ENCODE data around the genes HOXB1 and HOXB9.

GRCh38 chr17:48162816-48163671 lies 55.5 kb downstream of the SNX11 start:
- CAGE, long polyA plus RNA, result no peak
- RRBS, result no CpG with 5 or more reads among the region's 6 CpGs

GRCh38 chr17:48254815-48255362 lies 147.3 kb downstream of the SNX11 start:
- CAGE, long polyA plus RNA, result no peak
- RRBS, result no CpG with 5 or more reads among the region's 1 CpG

GRCh38 chr17:48441204-48441890 lies 11.3 kb upstream of the SKAP1 start:
- CAGE, long polyA plus RNA, result no peak
- RRBS, result no CpG with 5 or more reads among the region's 1 CpG

- CAGE, long polyA plus RNA, result no peak
- RRBS, result no CpG with 5 or more reads among the region's 26 CpGs
Measured at GRCh38 chr17:48530714-48531313, at the start of gene HOXB1. Gene HOXB1, minus strand, starts transcription at chr17:48531011.

DNA sequence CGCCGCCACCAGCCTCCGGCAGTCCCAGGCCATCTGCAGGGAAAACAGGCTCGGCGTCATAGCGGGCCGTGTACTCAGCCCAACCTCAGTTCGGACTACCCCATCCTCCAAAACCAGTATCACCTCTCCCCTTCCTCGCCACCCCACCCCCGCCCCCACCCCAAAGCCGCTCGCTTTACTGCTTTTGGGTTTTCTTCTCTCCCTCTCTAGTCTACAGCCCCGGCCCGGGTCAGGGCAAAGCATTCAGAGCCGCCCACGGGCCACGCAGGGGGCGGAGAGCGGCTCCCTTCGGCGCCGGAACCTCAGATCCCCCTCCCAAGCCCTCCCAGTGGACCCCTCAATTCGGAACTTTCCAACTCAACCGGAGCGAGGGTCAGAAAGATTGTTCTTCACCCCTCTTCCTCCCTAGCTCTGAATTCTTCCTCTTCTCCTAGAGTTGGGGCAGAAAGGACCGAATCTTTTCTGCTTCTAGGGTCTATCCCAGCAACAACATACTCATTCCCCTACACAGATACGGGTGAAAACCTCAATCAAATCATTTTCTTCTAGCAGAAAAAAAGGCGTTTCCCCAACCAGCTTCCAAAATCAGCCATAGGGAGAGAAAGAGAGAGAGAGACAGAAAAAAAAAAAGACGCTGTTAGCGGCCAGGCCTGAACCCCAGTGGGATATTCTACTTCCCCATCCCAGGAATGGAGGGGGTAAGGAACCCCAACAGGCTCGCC lies 1.0 kb downstream of the HOXB2 start:
- CAGE, long polyA plus RNA, result start-site peak on the minus strand centred at position 161 of the sequence, 131 bp wide, 177 and 124 reads in 2 replicates
- RRBS, result 2% methylated on average over 14 of the region's 31 CpGs

- CAGE, long polyA plus RNA, result start-site peak on the minus strand at chr17:48544423-48544742, 309 and 281 reads in 2 replicates
- RRBS, result 2% methylated on average over 12 of the region's 34 CpGs
Measured at GRCh38 chr17:48544437-48544971, 405 bp downstream of the HOXB2 start.

DNA sequence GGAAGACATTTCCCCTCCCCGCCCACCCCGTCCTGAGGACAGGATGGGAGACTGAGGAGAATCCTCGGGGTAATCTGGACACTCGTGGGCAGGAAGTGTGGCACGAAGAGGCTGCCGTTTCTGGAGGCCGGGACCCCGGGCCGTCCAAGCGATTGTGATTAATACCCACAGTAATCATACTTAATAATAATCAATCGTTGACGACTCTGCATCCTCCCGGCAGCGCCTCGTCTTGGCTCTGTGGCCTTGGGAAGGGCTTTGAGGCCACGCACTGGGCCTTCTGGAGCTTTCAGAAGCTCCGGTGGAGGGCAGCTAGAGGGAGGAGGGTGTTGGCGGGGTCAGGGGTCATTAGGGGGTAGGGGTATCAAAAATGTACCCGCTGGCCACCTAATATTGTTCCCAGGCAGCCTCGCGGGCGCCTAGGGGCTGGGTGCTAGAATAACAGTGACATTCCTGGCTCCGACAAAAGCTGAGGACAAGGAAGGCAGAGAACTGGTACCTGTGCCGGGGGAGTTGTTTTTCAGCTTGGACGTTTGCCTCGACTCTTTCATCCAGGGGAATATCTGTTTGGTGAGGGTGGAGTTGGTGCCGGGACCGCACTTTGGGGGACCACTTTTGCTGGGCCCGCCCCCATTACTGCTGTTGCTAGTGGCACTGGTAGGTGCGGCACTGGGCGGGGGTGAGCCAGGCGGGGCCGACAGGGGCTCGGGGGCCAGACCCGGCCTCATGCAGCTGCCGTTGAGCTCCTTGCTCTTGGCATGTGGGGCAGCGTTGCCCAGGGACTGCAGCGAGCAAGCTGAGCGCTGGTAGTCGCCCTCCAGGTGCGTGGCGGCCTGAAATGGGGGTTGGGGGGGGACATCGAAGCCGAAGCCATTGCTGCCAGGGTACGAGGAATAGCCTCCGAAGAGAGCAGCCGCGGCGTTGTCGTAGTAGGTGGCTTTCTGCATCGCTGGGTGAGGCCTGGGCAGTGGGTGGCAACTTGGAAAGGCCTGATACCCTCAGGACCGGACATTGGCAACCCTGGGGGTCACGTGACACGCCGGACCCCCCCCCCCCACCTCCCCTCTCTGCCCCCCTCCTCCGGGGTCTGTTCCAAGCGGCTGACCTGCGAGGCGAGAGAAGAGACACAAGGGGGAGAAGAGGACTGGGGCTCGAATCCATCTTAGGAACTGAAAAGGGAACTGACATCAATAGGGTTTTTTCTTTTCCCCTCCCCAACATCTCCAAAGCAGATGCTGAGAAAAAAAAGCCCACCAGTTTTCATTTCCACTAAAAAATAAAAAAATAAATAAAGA lies 7.1 kb upstream of the HOXB2 start:
- CAGE, long polyA plus RNA, result no peak
- RRBS, result 5% methylated on average over 12 of the region's 60 CpGs

- CAGE, long polyA plus RNA, result no peak
- RRBS, result no CpG with 5 or more reads among the region's 13 CpGs
Measured at GRCh38 chr17:48558900-48559622, 14.2 kb upstream of the HOXB2 start.

DNA sequence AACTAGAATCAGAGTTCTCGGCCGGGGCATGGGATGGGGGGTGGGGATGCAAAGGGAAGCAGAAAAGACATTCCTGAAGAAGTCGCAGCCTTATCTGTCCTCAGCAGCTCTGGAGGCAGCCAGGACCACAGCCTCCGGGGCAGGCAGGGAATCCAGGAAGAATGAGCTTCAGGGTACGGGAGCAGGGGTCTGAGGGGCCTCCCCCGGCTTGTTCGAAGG lies 7.9 kb downstream of the HOXB4 start:
- CAGE, long polyA plus RNA, result no peak
- RRBS, result under 1% methylated on average over 4 of the region's 7 CpGs

DNA sequence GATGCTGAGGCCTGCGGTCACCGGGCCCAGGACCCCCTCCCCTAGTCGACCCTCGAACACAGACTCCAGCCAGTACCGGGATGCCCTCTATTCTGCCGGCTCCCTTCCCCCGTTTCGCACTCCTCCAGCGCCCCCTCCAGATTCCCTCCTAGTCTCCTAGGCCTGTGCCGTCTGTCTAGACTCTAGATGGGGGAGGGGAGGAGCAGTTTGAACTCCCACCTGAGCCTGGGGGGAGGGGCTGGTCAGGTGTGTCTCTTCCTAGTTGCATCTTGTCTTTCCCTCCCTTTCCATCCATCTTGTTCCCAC lies 3.1 kb upstream of the HOXB5 start:
- CAGE, long polyA plus RNA, result no peak
- RRBS, result 2% methylated on average over 5 of the region's 10 CpGs

- CAGE, long polyA plus RNA, result no peak
- RRBS, result no CpG with 5 or more reads among the region's 5 CpGs
Measured at GRCh38 chr17:48598803-48599083, 5.2 kb upstream of the HOXB5 start.

- CAGE, long polyA plus RNA, result no peak
- RRBS, result 74% methylated on average over 4 of the region's 27 CpGs
Measured at GRCh38 chr17:48607602-48608184, 2.9 kb upstream of the HOXB6 start.

DNA sequence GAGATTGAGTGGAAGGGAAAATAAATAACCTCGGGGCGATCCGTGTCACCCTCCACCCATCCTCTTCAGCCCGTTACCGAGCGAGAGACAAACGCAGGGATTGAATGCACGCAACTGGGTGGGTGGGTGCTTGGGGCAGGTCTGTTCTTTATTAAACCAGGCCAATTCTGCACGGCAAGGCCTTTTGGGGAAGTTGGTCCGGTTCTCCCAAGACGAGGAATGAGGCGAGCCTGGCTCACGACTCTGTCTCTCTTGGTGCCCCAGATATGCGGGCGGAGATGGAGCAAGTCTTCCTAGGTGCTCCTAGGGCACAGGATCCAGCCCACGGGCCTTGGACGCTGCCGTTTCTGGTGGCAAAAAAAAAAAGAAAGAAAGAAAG lies 430 bp upstream of the HOXB7 start:
- CAGE, long polyA plus RNA, result no peak
- RRBS, result no CpG with 5 or more reads among the region's 18 CpGs

DNA sequence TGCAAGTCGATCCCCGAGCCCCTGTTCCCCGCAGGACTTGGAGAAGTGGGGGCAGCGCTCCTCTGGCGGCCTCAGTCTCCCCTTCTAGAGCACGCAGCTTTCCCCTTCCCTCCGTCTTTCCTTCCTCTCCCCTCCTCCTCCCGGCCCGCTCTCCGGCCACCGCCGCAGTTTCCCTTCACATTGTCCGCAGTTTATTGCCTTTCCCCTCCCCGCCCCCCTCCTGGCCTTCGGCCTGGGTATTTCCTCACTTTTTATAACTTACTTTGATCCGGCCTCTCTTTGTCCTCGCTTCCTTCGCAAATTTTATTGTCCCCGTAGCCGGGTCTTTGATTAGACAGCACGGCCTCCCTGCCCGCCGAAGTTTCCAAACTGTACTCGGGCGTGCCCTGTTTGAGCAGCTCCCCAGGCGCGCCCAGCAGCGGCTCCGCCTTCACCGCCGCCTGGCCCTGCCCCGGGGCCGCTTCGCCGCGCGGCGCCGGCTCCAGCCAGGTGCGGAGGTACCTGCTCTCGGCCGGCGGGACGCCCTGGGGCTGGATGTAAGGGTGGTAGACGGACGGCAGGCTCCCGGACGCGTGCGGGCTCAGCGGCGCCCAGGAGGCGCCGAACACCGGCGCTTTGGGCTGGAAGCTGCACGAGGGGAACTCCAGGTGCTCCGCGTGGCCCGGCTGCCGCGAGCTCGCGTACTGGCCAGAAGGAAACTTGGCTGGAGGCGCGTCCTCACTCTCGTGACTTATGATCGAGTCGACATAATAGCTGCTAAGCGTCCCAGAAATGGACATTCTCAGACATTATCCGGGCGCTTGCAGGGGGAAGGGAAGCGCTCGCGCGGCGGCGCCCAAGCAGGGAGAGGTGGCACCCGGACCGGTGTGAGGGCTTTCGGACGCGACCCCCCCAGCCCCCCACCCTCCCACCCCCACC lies at the start of gene HOXB9:
Gene HOXB9, minus strand, starts transcription at position 868 of the 918 bp plus-strand sequence.
- CAGE, long polyA plus RNA, result no peak
- RRBS, result 3% methylated on average over 33 of the region's 83 CpGs

DNA sequence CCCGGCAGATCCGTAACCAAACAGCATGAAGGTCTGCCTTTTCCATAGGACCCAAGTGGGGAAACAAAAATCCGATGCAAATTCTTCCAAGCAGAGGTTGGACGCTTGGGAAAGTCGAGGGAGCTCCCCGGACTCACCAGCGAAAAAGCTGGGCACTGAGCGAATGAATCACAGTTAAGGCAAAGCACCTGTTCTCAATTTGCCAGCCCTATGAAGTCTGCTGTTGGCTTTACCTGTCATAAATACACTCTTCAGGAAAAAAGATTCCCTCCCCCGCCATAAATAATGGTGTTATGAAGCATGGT lies 2.1 kb upstream of the HOXB9 start:
- CAGE, long polyA plus RNA, result no peak
- RRBS, result 18% methylated on average over 1 of the region's 9 CpGs

DNA sequence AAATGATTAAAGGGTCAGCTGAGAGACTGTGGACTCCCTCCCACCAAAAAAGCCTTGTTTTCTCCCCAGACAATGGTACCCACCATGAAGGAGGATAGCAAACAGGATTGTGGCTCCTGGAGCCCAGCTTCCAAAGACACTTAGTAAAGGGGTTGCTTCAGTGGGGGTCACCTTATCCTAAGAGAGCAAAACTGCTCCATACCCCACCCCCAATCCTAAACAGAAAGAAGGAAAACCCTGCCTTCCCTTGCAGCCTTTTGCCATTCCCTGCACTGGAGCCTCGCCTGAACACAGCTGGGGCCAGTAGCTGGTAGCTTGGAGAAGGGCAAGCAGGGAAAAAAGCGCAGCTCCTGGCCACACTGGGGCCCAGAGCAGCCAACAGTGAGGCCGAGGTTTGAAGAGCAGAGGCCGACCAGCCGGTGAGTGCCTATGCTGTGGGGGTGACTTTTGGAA lies 3.1 kb upstream of the HOXB9 start:
- CAGE, long polyA plus RNA, result no peak
- RRBS, result no CpG with 5 or more reads among the region's 5 CpGs

DNA sequence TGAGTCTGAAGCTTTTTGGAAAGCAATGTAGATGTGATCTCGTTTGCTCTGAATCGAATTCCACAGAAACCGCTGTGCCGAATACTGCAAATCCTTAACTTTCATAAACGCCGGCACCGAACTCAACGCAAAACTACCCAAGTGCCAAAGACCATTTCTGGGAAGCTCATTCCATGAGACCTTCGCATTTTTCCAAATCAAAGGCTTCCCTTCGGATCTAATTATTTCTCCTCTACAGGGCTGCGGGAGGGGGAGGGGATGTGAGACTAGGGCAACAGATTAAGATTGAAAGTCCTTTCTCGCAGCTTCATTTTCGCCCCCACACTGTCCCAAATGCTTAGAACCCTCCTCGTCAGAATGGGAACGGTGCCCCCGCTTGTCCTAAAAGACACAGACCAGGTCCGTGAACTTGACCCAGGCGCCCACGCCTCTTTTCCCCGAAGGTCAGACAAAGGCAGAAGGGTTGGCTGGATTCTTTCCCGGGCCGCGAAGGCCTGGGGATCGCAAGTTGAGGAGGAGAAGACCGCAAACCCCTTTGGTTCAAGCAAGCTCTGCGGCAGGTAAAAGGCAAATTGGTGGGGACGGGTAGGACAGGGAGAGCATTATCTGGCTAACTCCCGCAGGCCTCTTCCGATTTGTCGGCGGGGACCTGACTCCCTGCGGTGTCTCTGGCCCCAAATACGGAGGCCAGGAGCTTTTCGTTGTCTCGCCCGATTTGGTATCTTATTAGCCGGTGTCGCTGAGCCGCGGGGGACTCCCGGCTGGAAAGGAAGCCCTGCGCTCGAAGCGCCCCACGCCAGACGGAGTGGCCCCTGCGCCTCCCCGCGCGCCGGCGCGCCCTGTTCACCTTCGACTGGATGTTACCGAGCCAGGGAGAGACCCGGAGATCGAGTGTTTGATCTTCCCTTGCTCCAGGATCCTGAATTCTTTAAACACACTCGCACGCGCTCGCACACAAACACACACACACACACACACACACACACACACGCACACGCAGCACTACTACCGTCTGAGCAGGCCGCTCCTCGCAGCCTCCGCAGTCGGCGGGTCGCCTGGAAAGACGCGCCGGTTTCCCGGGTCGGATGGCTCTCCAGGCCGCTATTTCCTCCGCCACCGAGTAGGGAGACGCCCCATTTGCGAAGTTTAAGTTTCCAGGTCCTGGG lies 3.7 kb downstream of the PRAC1 start:
- CAGE, long polyA plus RNA, result no peak
- RRBS, result 7% methylated on average over 15 of the region's 80 CpGs

DNA sequence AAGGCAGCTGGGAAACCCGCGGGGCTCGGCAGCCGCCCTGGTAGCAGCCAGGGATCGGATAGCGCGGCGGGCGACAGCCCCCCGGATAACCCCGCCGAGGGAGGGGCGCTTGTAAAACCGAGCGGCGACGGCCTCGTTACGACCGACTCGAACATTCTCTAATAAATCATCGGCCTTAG lies 3.0 kb downstream of the PRAC1 start:
- CAGE, long polyA plus RNA, result no peak
- RRBS, result no CpG with 5 or more reads among the region's 22 CpGs

GRCh38 chr17:48837881-48838341 lies 7.1 kb downstream of the CALCOCO2 start:
- CAGE, long polyA plus RNA, result no peak
- RRBS, result 88% methylated on average over 6 of the region's 13 CpGs

DNA sequence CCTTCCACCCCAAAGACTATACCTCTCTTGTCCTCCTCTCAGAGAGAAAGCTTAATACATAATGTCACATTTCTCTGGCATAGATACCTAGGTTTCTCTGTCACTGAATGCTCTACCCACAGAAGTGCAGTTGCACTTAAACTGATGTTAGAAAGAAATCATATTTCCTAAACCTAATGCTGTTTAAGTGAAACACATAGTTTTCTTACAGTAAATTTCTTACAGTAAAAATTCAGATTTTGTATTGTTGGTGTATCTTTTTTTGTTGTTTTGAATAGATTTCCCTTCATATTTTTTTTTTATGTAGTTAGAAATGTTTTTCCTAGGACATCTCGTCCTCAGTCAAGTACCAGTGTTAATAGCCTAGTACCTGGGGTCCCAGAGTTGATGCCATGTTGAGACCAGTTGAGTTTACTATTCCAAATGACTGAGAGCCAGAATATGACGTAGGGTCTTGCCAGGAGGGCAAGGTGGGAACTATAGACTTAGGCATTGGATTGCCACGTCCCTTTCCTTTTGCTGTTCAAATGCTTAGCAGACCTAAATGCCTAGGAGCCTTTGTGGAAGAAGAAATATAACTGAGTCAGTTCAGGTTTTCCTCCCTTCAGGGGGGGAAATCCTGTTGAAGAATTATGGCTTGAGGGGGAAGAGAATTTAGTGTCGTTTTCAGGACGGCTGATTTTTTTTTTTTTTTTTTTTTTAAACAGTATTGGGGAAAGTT lies 3.3 kb downstream of the UBE2Z start:
- CAGE, long polyA plus RNA, result no peak
- RRBS, result no CpG with 5 or more reads among the region's 5 CpGs

Measured in AG04450 (cell line).